ENCODE results near the genes PCDH11Y, TBL1Y, HSFY2, RBMY1F, RBMY1J and CDY1B.

DNA sequence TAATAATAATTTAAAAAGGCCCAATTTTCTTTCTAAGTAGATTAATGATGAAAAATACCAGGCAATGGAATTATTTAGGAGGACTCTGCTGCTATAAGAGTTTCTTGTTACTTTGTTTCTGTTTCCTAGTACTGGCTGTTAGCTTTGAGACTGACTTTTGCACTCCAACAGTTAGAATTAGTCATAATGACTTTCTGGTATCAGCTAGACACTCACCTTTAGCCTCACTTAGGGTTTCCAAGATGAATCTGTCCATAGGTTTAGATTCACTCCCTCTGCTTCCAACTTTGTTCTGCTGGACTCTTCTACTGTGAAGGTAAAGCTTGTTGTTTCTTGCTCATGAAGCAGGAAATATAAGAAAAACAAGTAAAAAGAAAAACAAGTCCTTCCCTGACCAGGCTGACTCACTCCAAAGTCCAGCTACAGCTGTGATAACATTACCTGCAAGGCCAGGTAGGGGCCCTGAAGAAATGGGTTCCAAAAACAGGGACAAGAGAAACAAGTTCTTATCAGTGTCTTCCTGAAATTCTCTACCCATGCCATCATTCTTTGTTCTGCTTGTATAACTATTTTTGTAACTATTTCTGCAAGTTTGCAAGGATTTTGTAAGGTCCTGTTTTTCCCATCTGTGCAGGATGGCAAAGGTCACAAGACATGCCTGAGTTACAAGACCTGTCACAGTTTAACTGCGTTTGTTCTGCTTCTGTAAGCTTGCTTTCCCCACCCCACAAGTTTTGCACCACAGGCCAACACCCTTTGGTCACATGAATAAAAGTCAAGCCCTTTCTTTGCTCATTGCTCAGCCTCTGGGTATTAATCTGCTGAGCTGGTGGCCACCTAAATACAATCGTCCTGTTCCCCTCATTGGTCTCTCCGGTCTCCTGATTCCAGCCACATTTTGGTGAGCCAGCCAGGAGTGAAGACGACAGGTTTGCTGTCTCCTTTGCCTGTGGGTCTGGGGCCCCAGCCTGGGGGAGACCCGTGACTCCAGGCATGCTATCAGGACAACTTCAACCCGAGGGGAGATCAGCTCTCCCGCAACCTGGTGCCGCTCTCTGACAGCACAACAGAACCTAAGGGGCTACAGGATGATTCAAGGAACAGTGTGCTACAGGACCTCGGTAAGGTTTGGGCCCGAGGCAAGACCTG is 67.3 kb downstream of the ZFY start:
- RRBS: no CpG with 5 or more reads among the region's 10 CpGs

- RRBS: no CpG with 5 or more reads among the region's 14 CpGs
Observed at GRCh38 chrY:3003246-3004362, 68.4 kb downstream of the ZFY start.

- RRBS: no CpG with 5 or more reads among the region's 23 CpGs
Observed at GRCh38 chrY:5000001-5000440, at the start of gene PCDH11Y. Gene PCDH11Y (plus strand): TSS chrY:5000296.

DNA sequence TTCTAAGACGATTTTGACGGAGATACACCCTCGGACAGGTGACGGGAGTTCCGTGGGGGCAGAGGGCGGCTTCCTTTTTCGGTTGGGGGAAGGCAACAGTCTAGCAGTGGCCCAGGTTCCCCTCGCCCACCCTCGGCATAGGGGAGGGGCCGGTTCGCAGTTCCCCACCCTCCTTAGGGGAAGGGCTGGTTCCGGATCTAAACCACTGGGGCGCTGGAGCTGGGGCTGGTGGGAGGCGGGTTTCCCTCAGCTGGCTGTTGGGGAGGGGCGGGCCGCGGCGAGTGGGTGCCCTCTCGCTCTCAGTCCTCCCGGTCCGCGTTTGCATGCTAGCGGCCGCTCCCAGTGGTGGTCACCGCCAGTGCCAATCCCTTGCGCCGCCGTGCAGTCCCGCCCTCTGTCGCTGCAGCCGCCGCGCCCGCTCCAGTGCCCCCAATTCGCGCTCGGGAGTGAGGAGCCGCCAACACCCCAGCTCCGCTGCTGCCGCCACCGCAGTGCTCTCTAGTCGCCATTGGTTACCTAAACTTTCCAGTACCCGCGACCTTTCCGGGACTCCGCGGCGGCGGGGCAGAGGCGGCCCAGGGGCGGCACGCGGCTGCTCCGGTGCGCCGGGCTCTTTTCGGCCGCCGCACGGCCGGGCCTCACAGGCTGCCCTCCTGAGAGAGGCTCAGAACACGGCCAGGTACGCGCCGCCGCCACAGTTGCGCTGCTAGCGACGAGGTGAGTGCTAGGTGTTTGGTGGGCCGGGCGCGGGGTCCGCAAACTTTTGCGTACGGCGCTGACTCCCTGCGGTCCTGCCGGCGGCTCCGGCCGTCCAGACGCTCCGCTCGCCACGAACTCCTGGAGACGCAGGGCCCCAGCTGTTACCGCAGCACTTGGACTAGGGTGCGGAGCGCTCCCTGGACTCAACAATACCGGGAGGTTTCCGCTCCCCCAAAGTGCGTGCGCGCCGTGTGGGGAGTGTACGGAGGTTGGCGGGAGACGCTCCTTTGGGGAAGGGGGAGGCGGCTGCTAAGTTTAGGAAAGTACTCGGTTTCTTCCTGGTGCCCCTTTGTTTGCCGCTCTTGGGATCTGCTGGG is at the start of gene TBL1Y:
Gene TBL1Y (plus strand): TSS at position 432 of the 1,076 bp plus-strand sequence.
- RRBS: 2% methylated on average over 28 of the region's 101 CpGs

DNA sequence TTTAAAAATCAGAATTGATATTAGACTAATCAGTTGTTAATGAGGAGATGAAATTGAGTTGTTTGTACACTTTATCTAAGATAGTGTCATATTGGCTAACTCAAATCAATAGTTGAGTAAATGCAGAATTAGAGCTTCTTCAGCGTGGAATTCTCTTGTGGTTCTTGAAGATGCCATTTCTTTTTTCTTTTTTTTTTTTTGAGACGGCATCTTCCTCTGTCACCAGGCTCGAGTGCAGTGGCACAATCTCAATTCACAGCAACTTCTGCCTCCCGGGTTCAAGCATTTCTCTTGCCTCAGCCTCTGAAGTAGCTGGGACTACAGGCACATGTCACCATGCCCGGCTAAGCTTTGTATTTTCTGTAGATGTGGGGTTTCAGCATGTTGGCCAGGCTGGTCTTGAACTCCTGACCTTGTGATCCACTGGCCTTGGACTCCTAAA is 1584.1 kb upstream of the USP9Y start:
- RRBS: no CpG with 5 or more reads among the region's 5 CpGs

DNA sequence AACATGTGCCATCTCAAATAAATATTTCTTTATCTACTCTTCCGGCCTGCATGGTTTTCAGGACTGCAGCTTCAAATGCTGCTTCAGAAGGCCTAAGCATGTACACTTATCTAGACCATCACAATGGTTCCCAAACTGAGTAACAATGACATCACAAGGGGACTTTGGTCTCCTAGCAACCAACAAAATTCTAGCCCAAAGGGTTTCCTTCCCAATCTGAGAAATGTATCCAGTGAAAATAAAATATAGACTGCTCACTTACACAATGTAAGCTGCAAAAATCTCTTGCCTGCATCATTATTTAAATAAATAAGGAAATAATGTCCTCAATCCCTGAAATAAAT is at the start of gene HSFY2:
Gene HSFY2 (minus strand): TSS at position 129 of the 344 bp plus-strand sequence.
- RRBS: no CpG with 5 or more reads among the region's 1 CpG

DNA sequence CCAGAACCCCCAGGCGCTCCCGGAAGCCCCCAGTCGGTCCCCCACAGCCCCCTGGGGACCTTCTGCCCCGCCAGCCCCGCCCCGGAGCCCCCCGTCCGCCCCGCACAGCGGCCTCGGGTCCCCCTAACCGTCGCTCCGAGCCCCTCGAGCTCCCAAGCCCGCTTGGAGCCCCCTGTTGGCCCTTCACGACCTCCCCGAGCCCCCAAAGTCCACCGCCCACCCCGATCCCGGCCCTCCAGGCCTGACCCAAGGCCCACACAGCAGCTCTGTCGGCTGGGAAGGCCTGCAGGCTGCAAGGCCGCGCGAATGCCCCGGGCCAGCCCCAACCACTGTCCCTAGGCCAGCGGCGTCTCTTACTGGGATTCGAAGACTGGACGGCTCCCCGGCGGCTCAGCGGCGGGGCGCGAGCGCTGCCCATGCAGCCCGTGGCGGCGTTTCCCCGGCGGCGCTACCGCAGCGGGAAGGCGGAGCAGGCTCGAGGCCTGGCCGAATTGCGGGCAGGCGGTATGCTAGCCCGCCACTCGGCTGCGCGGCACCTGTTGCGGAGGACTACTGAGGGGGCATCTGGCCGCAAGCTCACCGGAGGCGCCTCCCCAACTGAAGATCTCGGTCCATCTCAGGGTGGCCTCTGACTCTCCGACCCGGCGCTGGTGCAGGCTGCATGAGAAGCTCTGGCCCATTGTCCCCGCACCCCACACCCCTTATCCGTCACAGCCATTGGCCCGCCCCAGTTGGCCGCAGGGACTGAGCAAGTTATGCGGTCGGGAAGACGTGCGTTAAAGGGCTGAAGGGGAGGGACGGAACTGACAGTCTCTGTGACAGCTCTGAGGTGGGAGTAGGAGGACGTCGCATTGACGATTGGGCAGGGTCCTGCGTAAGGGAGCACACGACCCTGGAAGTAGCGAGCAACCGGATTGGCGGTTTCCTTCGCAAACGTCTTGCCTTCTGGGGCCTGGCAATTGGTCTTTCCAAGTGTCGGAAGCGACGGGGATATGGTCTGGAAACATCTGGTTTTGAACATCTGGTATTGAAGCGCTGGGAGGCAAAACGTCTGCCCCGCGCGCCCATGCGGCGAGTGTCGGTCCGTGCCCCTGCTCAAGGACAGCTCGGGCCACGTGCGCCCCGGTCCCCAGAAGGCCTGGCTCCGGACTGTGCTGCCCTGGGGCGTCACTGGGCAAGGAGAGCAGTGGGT is 303.5 kb upstream of the HSFY2 start:
- RRBS: 2% methylated on average over 31 of the region's 99 CpGs

- RRBS: no CpG with 5 or more reads among the region's 5 CpGs
Observed at GRCh38 chrY:20576493-20576925, 933 bp downstream of the EIF1AY start.

- RRBS: no CpG with 5 or more reads among the region's 34 CpGs
Observed at GRCh38 chrY:22182722-22183182, at the start of gene RBMY1F. Gene RBMY1F (minus strand): TSS chrY:22182923.

GRCh38 chrY:22403052-22403540 is at the start of gene RBMY1J:
Gene RBMY1J (plus strand): TSS chrY:22403410.
- RRBS: no CpG with 5 or more reads among the region's 32 CpGs

- RRBS: no CpG with 5 or more reads among the region's 6 CpGs
Observed at GRCh38 chrY:24047775-24048469, at the start of gene CDY1B. Gene CDY1B (minus strand): TSS chrY:24048019.

DNA sequence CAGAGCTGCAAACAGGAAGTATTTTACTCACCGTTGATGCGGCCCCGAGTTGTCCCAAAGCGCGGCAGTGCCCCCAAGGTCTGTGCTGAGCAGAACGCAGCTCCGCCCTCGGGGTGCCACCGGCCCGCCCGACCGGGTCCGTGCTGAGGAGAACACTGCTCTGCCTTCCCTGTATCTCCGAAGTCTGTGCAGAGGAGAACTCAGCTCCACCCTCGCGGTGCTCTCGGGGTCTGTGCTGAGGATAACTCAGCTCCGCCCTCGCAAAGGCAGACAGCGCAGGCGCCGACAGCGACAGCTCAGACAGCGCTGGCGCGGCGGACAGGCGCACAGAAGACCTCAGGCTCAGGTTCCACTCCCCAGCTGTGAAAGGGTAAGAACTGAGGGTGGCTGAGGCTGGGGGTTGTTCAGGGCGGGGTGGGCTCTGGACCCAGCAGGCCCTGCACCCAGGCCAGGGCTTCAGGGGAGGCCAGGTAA is 787.0 kb downstream of the CDY1 start:
- RRBS: no CpG with 5 or more reads among the region's 29 CpGs